Left lobe of liver (tissue), 1 donor: ENCODE data around the genes HPDL and EFCAB14.

- PRO-cap, result no peak
Measured at GRCh38 chr1:45297494-45298002, 29.1 kb upstream of the HPDL start.

DNA sequence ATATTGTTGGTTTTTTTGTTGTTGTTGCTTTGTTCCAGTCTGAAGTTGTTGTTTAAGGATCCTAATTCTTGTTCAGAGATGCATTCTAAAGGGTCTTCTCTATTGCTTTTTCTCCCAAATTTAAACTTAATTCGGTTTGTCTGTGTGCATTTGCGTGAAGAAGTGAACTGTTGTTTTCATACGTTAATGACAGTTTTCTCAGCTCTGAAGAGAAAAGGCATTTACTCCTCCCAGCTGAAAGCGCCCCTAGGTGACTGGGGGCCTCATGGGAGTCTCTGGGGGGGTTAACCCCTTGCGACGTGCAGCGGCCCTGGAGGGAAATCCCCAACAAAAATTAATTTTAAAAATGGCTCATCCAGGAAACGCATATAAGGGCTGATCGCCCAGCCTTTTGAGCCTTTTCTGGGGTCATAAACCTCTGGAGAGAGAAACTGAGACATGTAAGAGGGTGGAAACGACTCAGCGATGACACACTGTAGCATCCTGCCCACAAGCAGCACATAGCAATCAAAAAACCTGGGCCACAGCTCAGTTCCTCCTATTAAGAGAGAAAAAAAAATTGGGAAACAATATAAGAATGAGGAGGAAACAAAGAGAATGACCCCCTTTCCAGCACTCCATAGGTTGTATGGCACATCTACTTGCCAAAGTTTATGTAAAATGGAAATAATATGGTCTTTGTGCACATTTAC is 20.4 kb upstream of the HPDL start:
- PRO-cap, result no peak

DNA sequence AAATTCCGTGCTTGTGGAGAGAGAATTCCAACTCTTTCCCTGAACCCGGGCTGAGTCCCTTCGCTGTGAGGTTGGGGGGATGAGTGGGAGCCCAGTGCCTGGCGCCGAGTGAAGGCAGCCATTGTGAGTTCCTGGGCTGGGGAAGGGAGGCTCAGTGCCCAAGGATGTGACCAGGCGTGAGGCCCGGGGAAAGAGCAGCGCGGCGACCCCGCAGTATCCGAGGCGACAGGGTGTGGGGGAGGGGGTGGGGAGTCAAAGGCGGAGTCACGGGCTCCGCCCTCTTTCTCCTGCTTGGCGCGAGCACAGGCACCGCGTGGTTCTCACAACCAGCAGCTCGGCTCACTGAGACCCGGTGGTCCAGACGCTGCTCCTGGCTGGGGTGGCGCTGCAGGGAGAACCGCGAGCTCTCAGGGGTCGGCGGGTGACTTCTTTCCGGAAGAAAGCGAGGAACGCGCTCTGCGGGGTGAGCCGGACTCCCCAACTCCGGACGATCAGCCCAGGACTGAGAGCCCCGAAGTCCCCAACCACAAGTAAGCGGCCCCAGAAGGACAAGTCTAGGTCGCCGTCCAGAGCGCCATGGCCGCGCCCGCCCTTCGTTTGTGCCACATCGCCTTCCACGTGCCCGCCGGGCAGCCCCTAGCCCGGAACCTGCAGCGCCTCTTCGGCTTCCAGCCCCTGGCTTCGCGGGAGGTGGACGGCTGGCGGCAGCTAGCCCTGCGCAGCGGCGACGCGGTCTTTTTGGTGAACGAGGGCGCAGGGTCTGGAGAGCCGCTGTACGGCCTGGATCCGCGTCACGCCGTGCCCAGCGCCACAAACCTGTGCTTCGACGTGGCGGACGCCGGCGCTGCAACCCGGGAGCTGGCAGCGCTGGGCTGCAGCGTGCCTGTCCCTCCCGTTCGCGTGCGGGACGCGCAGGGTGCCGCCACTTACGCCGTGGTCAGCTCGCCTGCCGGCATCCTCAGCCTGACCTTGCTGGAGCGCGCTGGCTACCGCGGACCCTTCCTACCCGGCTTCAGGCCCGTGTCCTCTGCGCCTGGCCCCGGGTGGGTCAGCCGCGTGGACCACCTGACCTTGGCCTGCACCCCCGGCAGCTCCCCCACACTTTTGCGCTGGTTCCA is at the start of gene HPDL:
Gene HPDL, plus strand, starts transcription at position 323 of the 1,118 bp plus-strand sequence.
- PRO-cap, result bidirectional peak, plus-strand start at position 360 of the sequence, minus-strand start at position 215 of the sequence

DNA sequence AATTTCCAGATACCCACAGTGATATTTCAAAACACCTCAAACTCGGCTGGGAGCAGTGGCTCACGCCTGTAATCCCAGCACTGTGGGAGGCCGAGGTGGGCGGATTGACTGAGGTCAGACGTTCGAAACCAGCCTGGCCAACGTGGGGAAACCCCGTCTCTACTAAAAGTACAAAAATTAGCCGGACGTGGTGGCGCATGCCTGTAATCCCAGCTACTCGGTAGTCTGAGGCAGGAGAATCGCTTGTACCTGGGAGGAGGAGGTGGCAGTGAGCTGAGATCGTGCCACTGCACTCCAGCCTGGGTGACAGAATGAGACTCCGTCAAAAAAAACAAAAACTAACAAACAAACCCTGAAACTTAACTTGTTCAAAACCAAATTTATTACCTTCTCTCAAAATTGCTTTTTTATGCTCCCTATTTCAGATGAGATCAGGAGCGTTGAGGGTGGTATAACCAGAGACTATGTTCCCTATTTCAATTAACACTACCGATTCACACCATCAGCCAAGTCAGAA is 1.4 kb downstream of the TESK2 start:
- PRO-cap, result no peak

DNA sequence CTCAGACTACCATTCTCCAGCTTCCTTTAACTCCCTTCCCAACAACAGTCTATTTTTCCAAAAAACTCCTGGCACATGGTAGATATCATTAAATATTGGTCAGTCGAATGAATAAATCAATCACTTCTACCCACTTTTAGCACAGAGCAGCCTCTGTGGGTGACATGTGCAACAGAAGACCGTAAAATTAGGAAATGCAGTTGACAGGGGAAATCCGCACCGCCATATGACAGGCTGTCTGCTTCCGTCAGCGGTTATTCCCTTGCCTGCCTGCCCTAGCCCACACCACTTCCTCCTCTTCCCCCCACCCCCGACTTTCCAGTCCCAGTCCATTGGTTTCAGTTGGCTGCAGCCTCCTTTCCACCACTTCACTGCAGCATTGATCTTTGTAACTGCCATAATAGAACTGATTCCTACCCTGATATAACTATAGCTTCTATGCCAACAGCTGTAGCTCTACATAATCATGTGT is 6.8 kb upstream of the AKR1A1 start:
- PRO-cap, result no peak

DNA sequence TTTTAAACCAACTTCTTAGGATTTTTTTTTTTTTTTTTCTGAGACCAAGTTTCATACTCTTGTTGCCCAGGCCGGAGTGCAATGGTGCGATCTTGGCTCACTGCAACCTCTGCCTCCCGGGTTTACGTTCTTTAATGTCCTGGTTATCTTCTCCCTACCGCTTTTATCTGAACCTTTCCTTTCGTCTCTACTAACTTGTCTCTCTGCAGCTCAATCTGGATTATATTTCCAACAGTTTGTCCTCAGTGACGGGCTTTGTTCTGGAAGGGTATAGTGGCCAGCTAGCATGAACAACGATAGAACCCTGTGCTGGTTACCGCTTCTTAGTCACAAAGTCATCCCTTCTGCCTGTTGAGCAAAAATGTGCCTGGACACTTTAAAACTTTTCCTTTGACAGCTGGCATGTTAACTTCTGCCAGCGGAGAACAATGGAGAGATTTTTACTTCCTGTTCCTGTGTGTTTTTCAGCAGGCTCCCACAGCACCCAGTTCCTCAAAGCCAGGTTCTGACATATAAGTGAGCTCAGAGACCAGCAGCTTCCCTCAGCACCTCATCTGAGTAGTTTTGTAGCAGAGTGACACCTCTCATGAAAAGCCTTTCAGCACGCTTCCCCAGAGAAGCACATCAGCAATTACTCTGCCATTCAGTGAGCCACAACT is 23.4 kb upstream of the CCDC17 start:
- PRO-cap, result no peak

DNA sequence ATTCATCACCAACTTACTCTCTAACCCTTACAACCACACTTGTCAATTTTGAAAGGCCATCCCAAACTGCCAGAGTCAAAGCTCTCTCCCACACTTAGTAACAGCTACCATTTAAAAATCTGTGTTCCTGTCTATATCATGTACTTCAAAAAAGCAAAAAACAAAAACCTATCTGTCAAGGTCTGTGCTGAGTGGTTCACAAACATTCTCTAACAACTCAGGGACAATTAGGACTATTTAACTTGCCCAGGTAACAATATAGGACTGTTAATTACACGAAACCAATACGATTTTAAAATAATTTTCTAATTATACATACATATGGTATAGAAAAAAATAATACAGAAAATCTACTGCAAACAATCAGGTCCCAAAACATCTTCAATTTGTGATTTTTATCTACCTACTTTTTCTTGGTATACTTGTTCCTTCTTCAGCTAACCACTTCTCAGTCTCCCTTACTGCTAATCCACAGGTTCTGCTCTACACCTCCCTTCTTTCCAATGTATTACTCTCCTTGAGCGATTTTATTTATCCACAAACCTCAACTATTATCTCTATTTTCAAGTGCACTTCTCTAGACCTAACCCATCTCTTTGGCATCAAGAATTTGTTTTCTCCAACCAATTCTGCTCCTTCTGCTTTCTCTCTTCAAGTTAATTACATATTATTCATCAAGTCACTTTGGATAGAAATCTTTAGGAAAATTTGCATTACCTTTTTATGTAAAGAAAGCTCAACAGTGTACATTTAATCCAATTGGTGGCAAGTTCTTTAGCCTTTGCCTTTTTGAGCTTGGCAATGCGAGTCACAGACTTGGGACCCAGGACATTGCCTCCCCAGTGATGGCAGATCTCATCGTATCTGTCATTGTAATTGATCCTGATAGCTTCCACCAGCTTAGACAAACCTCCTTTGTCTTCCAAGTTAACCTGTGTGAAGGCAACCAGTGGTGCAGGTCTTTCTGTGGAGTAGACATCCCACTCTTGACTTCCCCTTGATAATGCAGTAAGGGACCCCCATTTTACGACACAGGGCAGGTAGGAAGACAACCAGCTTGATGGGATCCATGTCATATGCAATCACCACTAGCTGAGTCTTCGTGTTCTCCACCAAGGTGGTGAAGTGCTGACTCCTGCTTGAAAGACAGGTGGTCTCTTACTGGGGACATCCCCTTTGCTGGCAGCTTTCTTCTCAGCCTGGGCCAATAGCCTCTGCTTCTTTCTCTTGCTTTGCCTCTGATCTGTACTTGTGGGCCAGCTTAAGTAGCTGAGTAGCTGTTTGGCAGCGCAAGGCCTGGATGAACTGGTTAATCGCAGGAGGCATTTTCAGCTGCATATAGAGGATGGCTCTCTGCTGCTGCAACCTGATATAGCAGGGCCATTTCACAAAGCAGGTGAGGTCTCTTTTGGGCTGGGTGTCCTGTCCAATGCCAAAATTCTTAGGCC is 26.9 kb upstream of the CCDC17 start:
- PRO-cap, result no peak

- PRO-cap, result no peak
Measured at GRCh38 chr1:45702042-45702404, 14.0 kb downstream of the TMEM69 start.

DNA sequence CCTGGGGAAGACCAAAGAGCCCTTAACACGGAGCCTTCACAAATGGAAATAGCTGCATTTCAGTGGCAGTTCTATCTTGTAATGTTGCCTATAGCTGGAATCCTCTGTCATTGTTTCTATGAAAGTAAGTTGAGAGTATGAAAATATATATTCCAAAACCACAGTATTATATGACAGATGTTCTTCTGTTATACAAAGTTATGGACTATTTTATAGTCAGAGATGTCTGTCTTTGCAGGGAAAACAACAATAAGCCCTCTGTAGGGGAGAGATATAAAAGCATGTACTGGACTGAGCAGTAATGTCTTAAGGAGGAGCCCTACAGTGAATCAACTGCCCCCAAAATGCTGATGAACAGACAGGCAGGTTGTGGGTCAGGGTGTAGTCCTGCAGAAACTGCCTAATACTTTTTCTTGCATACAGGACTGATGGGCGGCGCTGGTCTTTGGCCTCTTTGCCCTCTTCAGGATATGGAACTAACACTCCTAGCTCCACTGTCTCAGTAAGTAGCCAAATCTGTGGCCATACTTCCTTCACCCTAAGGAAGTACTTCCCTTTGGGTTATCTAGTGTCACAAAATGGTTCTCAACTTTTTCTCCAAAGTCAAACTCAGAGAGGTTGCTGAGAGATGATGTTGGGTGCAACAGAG is 129.9 kb downstream of the PIK3R3 start:
- PRO-cap, result no peak

DNA sequence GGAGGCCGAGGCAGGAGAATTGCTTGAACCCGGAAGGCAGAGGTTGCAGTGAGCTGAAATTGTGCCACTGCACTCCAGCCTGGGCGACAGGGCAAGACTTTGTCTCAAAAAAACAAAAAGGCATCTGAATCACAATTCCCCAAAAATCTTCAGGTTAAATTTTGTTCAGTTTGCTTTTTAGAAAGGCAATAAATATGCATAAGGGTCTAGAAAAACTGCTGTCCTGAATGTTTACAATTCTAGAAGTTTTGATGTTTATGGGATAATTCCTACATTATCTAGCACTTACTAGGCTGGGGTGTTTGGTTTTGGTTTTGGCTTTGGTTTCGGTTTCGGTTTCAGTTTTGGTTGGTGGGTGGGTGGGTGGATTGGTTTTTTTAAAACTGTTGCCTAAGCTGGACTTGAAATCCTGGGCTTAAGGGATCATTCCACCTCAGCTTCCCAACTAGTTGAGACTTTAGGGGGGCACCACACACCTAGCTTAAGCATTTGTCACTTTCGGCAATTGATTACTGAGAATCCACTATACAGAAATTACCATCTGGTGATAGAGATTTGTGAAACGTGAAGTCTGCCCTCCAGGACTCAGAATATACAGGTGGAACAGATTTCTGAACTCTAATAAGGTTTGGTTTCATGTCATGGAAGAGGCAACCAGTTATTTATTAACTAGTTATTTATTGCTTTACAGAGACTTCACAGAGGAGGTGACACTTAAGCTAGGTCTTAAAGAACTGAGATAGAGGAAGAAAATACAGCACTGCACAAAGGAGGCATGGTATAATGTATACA is 69.8 kb downstream of the PIK3R3 start:
- PRO-cap, result unidirectional peak, minus-strand start at position 594 of the sequence

- PRO-cap, result no peak
Measured at GRCh38 chr1:46132318-46132430, 255 bp downstream of the PIK3R3 start.

- PRO-cap, result no peak
Measured at GRCh38 chr1:46133542-46133882, 1.1 kb upstream of the PIK3R3 start.

GRCh38 chr1:46171003-46172361 is 3.4 kb upstream of the TSPAN1 start:
- PRO-cap, result no peak

DNA sequence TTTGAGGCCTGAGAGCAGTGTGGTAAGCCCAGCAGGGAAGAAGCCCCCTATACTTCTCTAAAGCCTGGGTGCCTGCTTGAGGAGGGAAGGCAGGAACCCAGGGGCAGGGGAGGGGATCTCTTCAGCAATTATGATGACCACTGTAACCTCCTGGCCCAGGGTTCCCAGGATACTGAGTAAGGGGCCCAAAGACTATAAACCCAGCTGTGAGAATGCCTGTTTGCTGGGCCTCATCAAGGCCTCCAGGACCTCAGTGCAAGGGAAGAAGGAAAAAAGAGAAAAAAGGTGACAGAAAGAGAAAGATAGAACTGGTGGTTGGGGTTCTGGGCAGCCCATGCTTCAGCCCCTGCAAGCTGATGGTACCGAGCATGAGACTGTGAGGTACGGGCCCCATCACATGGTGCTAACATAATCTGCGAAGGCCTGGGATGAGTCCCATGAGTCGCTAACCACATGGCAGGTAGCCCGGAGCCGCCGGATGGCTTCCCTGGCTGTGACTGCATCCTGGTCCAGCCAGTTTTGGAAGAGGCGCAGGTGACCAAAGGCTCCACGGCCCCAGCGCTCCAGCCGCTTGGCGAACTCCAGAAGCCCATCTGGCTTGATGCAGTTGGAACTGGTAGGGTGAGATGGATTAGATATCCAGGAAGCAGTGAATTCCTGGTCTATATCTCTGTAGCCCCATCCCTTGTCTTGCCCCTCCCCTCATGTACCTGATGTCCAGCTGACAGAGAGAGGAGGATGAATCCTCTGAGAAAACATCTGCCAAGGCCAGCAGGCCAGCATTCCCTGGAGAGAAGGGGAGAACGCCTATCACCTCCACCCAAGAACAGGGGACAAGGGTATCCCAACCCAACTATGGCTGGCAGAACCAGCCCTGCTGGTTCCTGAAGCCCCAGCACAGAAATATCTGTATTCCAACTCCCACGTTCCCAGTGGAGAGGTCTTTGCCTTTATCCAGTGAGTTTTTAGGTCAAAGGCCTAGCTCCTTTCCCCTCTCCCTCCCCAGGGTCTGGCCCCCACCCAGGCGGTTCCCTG is 24.6 kb downstream of the LRRC41 start:
- PRO-cap, result no peak

GRCh38 chr1:46301833-46302487 is 1.5 kb downstream of the LRRC41 start:
- PRO-cap, result unidirectional peak, plus-strand start at chr1:46302111

- PRO-cap, result no peak
Measured at GRCh38 chr1:46526675-46527309, 8.5 kb downstream of the TMEM275 start.

DNA sequence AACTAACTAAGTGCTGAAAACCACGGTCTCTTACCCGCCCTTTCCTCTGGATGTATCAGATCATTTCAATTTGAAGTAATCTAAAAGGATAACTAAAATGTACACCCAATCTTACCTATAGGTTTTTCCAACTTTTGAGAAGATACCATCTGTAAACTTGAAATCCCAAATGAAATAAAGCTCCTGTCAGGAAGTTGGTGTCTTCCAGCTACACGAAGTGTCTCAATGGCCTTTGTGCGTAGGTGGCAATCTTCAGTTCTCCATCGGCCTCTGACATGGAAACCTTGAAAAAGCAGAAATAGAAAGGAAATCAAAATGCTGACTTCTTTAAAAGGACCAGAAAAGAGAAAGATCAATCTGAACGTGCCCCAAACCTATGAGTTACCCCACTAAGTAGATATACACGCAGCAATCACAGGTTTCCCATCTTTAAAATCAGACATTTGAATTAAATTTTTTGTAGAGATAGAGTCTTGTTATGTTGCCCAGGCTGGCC is 10.0 kb downstream of the MKNK1 start:
- PRO-cap, result no peak

GRCh38 chr1:46607356-46607892 is 3.4 kb upstream of the MKNK1 start:
- PRO-cap, result no peak

DNA sequence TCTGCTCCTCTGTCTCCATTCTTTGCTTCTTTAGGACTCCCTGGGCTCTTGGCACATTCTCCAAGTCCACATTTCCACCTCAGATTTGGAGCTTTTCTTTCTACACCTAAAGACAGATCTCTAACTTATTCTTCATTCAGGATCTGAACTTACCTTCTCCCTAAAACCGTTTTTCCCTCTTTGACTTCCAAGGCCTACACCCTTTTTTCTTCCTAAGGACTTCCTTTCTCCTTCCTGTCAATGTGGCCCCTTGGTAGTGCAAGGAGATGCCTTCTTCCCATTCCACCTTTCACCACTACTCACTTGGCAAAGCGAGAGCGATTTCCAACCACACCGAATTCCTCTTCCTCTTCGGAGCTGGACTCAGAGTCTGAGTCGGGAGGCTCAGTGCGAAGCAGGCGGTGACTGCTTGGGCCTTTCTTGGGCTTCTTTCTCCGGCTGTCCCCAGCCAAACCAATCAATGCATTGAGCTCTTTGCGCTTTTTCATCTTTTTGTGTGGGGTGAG is 1.3 kb downstream of the EFCAB14 start:
- PRO-cap, result no peak

DNA sequence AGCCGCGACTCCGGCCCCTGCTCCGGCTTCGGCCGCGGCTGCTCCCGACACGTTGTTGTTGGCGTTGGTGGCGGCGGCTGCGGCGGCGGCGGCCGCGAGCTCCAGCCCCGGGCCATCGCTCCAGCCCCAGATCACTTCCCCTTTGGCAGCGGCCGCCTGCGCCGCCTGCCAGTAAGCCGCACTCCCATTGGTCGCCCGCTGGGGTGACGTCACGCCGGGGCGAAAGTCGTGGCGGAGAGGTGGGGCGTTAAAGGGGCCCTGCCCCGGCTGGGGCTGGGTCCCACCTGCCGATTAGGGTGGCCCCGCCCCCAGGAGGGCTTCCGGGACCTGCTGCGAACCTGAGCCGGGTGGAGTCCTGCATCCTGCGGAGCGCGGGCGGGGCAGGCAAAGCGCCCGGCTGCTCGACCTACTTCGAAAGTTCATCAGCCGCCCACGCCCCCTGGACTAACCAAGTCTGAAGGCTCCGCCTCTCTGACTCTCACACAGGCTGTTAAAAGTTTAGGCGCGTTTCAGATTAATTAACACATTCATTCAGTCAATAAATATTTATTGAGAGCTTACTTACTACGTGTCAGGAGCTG is at the start of gene EFCAB14:
Gene EFCAB14, minus strand, starts transcription at position 138 of the 581 bp plus-strand sequence.
- PRO-cap, result bidirectional peak, plus-strand start at position 250 of the sequence, minus-strand start at position 117 of the sequence